IMR-90 (cell line): Measurements from ENCODE around the gene WBP2.

GRCh38 chr17:75850805-75852083, 3.9 kb downstream of the WBP2 start:
- RRBS = no CpG with 5 or more reads among the region's 32 CpGs
CAGE:
- cytosol, long polyA plus RNA = no peak
- long polyA plus RNA = no peak
- nucleus, long polyA plus RNA = no peak

DNA sequence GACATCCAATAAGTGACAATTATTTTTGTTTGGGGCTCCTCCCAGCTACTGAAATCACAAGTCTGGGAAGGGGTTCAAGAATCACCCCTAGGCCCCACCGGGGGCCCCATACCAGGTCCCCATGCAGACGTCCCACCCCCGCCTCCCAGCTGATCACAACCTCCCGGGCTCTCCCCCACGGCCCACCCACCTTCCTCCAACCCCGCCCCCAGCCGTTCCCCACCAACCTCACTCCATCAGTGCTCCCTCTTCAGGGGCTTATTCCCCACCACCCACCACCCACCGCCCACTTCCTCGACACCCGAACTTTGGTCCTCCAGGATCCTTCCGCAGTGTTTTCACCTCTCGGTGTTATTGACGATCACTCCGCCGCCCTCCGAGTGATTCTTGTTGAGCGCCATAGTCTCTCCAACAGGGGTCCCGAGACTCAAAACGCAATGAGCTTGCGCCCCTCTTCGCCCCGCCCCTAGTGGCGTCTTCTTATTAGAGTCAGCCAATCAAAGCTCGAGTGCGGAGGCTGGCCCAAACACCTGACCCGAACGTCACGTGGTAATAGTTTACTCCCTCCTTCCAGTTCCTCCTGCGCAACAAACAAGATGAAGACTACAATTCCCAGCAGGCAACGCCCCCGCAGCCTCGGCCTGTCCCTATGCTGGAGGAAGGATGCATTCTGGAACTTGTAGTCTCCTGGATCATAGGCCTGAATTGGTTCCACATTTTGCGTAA, at the start of gene WBP2:
WBP2 (minus strand) TSS at position 439 of the 726 bp plus-strand sequence.
- RRBS = 3% methylated on average over 4 of the region's 33 CpGs
CAGE:
- cytosol, long polyA plus RNA = start-site peak on the minus strand centred at position 425 of the sequence, 34 bp wide, 170 and 431 reads in 2 replicates
- long polyA plus RNA = start-site peak on the minus strand centred at position 427 of the sequence, 37 bp wide, 222 and 551 reads in 2 replicates
- nucleus, long polyA plus RNA = no peak

GRCh38 chr17:75983475-75984495, 4.7 kb downstream of the TEN1 start:
- RRBS = no CpG with 5 or more reads among the region's 10 CpGs
CAGE:
- cytosol, long polyA plus RNA = no peak
- long polyA plus RNA = no peak
- nucleus, long polyA plus RNA = no peak

DNA sequence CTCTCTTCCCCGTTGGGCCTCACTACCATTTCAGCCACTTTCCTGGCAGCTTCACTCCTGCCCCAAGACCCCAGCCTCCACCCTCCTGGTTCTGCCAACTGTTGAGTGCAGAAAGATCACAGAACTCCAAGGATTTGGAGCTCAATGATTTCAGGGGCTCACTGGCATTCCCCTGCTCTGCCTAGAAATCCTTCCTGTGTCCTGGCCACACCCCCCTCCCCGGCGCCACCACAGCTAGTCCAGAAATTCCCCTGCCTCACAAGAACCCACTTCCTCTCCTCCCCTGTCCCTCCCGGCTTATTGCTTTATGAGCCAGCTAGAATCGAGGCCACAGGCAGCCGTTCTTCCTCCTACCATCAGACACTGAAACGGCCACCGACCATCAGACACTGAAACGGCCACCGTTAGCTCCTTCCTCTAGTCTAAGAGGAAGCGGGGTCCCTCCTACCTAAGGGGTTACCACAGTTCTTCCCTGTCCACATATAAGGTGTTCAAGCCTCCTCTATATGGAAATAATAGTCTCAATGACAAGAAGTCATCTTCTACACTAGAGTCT, 3.4 kb upstream of the CDK3 start:
- RRBS = 22% methylated on average over 3 of the region's 11 CpGs
CAGE:
- cytosol, long polyA plus RNA = no peak
- long polyA plus RNA = no peak
- nucleus, long polyA plus RNA = no peak

GRCh38 chr17:76026170-76026369, 1.0 kb downstream of the EVPL start:
- RRBS = no CpG with 5 or more reads among the region's 8 CpGs
CAGE:
- cytosol, long polyA plus RNA = no peak
- long polyA plus RNA = no peak
- nucleus, long polyA plus RNA = no peak

GRCh38 chr17:76166707-76167553, 25.9 kb upstream of the FOXJ1 start:
- RRBS = no CpG with 5 or more reads among the region's 12 CpGs
CAGE:
- cytosol, long polyA plus RNA = no peak
- long polyA plus RNA = no peak
- nucleus, long polyA plus RNA = no peak

DNA sequence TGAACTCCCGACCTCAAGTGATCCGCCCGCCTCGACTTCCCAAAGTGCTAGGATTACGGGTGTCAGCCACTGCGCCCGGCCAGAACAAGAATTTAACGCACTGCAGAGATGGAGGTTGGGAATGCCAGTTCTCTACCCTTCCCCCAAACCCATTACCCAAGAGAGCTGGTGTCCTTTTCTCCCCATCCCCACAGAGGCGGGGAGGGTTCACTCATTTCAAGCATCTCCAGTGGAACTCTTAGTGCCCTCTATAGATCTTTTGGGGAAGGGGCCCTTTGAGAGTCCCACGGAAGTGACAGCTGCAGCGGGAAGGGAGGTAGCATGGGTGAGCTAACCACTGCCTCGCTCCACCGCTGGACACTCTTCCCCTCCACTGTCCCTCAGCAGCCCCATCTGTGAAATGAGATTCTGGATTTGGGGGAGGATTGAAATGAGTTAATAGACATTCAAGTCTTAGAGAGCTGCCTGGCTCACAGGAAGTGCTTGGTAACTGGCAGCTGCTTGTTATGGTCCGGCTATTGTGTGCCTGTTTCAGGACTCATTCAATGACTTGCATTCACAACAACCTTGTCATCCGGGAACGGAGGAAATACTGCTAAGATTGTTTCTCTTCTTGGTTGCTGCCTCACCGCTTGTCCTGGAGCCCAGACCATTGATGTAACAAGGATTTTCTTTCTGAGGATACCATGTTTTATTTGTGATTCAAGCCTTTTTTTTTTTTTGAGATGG, 3.4 kb upstream of the UBALD2 start:
- RRBS = 81% methylated on average over 2 of the region's 17 CpGs
CAGE:
- cytosol, long polyA plus RNA = no peak
- long polyA plus RNA = no peak
- nucleus, long polyA plus RNA = no peak

DNA sequence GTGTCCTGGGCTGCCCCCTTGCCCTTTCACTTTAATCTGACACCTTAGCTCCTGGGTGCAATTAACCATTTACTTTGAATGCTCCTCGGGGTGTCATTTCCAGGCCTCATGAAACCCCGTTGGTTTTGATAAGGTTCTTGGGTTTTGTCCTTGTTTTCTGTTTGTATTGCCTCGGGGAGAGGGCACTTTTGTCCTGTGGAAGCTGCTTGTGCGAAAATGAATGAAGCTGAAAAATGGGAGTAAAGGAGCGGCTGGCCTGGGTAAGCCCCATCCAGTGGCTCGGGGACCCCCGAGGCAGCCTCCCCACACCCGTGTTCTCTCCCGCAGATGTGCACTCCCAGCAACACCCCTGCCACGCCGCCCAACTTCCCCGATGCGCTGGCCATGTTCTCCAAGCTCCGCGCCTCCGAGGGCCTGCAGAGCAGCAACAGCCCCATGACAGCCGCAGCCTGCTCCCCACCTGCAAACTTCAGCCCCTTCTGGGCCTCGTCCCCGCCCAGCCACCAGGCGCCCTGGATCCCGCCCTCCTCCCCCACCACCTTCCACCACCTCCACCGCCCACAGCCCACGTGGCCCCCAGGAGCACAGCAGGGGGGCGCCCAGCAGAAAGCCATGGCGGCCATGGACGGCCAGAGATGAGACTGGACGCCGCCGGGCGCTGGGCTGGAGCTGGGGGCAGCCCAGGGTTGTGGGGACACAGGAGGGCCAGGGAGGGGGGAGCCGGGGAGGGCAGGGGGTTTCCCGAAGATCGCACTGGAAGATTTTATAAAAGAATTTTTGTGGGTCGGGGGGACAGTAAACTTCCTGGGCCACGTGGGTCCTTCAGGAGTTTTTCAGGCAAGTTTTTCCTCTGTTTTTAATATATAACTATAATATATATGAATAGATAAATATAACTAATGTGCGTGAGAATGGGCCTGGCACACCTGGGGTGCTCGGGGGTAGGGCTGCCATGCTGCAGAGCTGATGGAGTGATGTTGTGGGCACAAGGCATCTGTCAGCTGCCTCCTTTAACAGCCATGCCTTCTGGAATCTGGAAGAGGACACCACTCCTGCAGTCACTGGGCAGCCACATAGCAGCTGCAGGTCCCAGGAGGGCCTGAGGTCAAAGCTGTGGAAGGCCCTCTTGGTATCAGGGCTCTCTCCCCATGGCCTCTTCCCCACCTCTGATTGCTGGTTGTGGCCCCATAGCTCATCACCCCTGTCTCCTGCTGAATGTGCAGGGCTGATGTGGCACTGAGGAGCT, 5.1 kb downstream of the UBALD2 start:
- RRBS = 94% methylated on average over 3 of the region's 37 CpGs
CAGE:
- cytosol, long polyA plus RNA = no peak
- long polyA plus RNA = no peak
- nucleus, long polyA plus RNA = no peak

DNA sequence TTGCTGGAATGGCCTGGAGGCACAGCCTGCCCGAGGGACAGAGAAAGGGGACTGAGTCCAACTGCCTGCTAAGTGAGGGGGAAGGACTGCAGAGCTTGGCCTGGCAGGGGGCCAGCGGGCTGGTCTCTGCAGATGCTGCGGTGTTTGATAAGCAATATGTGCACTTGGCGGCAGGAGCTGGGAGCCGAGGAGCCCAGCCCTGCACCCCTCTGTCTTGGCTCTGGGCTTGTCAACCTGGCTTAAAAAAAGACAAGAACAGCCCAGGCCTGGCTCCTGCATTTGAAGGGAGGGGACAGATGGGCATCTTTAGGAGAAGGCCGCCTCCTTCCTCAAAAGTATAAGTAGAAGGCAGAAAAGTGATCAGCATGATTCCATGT, 30.2 kb downstream of the SPHK1 start:
- RRBS = no CpG with 5 or more reads among the region's 6 CpGs
CAGE:
- cytosol, long polyA plus RNA = no peak
- long polyA plus RNA = no peak
- nucleus, long polyA plus RNA = no peak

DNA sequence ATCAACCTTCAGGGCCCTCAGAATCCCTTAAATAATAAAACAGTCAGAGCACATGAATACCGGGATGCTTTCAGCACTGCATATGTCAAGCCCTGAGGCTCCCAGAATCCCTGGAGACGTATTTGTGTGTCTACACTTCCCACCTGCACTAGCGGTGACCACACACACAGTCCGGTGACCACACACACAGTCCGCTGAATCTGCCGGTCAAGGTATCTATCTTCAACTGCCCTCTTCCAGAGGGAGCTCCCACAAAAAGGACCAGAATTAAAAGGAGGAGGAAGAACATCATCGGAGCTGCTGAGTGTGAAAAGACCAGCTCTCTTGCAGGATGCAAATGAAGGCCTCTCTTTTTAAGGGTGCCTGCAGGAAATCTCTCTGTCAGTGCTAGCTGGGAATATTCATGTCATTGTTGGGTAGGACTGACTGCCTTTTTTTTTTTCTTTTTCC, 8.1 kb downstream of the UBE2O start:
- RRBS = 53% methylated on average over 3 of the region's 7 CpGs
CAGE:
- cytosol, long polyA plus RNA = no peak
- long polyA plus RNA = no peak
- nucleus, long polyA plus RNA = no peak

- RRBS = under 1% methylated on average over 27 of the region's 78 CpGs
CAGE:
- cytosol, long polyA plus RNA = no peak
- long polyA plus RNA = no peak
- nucleus, long polyA plus RNA = no peak
Measured at GRCh38 chr17:76451731-76452977, 798 bp downstream of the UBE2O start.

DNA sequence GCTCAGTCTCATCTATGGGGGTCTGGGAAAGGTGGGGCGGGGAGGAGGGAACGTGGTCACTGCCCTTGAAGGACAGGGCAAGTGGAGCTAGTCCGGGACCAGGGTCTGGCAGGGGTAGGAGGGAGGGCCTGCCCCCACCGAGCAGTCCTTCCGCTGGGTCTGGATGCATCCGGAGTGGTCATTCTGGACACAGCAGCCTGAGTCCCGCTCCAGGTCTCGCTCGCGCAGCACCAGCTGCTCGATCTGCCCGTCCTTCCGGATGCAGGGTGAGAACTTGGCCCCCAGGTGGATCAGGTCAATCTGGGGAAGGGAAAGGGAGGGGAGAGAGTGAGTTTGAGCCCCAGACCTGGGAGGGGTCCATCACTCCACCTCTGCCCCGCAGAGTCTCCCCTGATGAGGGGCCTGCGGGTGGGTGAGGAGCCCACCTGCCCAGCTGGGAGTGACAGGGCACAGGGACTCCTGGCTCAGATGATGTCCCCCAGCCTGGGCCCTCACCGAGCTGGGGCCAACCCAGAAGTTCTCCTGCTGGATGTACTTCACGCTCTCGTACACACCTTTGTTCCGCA, 6.9 kb downstream of the AANAT start:
- RRBS = 93% methylated on average over 8 of the region's 19 CpGs
CAGE:
- cytosol, long polyA plus RNA = no peak
- long polyA plus RNA = no peak
- nucleus, long polyA plus RNA = no peak

- RRBS = 44% methylated on average over 7 of the region's 33 CpGs
CAGE:
- cytosol, long polyA plus RNA = no peak
- long polyA plus RNA = no peak
- nucleus, long polyA plus RNA = no peak
Measured at GRCh38 chr17:76497758-76498776, 3.2 kb downstream of the RHBDF2 start.

- RRBS = no CpG with 5 or more reads among the region's 5 CpGs
CAGE:
- cytosol, long polyA plus RNA = no peak
- long polyA plus RNA = no peak
- nucleus, long polyA plus RNA = no peak
Measured at GRCh38 chr17:76534893-76535559, 2.5 kb downstream of the CYGB start.

- RRBS = no CpG with 5 or more reads among the region's 9 CpGs
CAGE:
- cytosol, long polyA plus RNA = no peak
- long polyA plus RNA = no peak
- nucleus, long polyA plus RNA = no peak
Measured at GRCh38 chr17:76599589-76600199, 14.0 kb upstream of the ST6GALNAC2 start.

DNA sequence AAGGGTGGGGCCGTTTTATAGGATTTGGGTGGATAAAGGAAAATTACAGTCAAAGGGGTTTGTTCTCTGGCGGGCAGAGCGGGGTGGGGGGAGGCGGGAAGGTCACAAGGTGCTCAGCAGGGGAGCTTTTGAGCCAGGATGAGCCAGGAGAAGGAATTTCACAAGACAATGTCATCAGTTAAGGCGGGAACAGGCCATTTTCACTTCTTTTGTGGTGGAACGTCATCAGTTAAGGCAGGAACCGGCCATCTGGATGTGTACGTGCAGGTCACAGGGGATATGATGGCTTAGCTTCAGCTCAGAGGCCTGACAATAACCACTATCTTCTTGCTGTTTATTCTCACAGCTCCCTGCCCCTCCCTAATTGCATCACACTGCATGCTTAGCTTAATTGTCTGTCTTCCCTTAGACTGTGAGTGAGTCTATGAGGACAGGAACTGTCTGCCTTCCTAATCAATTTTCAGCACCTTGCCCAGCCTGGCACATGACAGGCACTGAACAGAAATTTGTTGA, 25.6 kb upstream of the ST6GALNAC2 start:
- RRBS = no CpG with 5 or more reads among the region's 8 CpGs
CAGE:
- cytosol, long polyA plus RNA = no peak
- long polyA plus RNA = no peak
- nucleus, long polyA plus RNA = no peak

DNA sequence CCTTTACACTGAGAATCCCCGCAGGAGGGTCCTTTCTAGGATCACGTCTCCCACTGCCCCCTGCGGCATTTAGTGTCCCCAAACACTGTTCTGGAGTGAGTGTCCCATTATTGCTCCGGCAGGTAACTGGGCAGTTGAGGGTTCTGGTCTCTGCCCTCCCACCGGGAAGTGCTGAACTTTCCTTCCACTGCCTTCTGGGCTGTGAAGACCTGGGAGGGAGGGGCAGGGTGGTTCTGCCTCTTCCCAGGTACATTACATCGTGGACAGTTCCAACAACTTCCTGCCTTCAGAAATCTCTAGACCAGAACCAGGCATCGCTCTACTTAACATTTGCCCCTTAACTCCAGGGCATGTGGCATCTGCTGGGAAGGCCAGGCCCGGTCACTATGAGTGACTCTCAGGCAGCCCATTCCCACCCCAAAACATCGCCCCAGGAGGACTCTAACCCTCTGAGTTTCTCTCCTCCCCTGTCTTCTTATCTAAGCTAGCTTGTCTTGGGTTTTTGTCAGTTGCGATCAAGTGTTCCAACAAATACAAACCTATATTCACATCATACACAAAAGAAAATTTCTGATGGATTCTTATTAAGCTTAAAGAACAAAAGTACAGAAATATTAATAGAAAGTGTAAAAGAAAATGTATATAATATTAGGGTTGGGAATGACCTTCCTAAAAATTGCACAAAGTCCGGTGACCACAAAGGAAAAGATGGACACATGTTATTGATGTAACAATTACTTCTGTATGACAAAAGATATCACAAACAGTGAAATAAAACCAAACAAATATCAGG, 3.3 kb downstream of the ST6GALNAC1 start:
- RRBS = no CpG with 5 or more reads among the region's 11 CpGs
CAGE:
- cytosol, long polyA plus RNA = no peak
- long polyA plus RNA = no peak
- nucleus, long polyA plus RNA = no peak

DNA sequence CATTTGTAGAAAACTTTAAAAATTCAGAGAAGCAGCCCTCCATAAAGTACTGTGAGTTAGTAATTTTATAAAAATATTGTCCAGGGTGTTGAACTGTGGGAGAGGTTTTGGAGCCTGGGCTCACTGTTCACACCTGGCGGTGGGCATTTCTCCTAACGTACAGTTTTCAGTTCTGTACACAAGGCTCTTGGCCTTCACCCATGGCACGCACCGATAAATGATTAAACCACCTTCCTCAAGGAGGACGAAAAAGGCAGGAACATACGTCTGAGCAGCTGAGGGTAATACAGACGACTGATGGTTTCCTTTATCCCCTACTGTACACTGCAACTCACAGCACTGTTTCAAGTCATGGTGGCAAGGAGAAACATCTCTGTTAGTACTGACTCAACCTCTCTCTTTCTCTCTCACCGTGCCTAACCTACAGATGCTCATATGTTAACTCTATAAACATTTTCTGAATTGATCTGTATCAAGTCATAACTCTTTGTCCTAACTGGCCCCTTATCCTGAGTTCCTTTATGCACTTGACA, 1.5 kb upstream of the ST6GALNAC1 start:
- RRBS = no CpG with 5 or more reads among the region's 8 CpGs
CAGE:
- cytosol, long polyA plus RNA = no peak
- long polyA plus RNA = no peak
- nucleus, long polyA plus RNA = no peak

DNA sequence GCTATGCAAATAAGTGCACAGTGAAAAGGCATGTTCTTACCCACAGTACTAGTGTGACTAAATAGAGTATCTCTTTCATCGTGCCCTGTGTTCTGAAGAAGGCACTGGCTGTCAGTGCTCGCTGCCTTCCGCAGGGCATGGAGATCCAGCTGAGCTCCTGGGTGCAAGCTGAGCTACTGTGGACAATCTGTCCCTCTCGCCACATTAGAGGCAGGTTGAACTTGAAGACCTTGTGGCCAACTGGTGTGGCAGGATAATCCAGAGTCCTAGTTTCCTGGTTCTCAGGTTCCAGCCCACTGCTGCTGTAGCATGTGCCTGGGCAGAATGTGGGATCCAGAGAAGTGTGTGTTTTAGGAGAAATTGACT, 1.9 kb upstream of the ST6GALNAC1 start:
- RRBS = no CpG with 5 or more reads among the region's 4 CpGs
CAGE:
- cytosol, long polyA plus RNA = no peak
- long polyA plus RNA = no peak
- nucleus, long polyA plus RNA = no peak

DNA sequence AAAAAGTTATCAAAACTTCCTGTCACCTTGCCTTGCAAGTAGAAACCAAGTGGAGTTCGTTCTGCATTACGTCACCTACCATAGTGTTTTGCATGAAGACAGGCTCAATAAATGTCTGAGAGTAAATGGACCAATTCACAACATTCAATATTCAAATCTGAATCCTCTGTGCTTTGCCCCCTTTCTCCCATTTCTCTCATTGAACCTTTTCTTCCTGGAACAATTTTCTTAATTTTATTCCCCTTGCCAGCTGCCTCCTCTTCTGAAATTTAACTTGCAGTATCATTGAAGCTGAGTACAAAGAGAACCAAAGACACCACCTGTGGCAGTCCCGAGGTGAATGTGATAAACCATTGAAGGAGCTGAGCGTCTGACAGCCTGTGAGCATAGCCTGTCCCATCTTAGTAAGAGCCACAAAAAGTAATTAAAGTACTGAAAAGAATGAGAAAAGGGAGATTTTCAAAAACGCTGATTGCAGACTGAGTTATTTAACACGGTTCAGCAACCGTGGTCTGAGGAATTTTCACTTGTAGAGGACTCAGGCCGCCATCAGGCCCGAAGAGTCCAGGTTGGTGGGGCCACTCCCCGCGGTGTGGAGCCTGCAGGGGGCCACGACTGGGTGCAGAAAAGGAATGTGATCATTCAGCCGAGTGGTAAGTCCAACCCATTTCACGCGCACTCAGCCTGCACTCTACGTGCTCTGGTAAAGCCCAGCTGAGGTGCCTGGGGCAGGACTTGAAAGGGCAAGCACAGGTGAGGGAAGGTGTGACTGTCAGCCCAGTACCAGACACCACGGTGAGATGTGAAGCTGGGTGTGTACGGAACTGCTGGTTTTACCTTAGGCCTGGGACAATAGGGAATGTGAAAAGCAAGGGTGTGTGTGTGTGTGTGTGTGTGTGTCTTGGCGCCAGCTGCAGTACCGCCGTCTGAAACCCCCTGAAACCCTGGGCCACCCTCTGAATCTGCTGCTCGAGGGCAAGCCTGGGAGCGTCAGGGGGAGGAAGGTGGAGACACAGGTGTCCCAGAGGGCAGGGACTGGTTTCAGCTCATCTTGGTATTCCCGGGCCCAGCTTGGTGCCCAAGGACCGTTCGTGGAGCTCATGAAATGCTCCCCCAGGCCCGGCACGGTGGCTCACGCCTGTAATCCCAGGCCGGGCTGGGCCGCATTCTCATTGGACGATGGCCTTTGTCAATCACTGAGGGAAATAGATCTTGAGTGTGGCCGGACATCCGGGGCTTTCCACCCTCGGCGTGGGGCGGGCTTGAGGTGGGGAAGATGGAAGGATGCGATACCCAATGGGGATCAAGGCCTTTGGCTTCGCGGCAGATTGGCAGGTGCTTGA, 27.4 kb upstream of the ST6GALNAC1 start:
- RRBS = 3% methylated on average over 8 of the region's 40 CpGs
CAGE:
- cytosol, long polyA plus RNA = no peak
- long polyA plus RNA = no peak
- nucleus, long polyA plus RNA = no peak